Glomerular endothelial cell (primary cell): ENCODE results near the gene CYP11A1.

DNA sequence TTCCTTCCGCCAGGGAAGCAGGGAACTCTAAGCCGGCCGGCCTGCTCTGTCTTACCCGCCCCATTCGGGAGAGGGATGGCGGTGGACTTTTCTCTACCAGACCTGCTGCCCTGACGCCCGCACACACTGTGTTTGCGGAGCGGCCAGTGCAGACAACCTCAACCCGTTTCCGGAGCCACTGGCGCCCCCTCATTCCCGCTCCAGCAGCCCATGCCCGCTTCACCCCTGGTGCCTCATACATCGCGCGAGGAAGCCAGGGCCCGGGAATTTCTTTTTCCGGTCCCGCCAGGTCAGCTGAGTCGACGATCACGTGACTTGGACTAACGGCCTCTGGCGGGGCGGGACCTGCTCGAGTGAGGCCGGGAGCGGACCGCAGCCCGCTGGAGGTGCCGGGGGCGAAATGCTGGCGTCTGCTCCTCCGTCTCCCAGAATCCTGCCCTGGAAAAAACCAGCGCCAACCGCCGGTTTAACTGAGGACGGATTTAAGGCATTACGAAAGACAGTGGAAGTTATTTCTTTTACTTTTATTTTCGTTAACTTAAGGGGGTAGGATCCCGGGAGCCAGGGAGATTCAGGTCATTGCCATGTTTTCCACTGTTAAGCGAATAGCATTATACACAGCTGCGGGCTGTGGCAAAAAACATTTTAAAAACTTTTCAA is 17.7 kb upstream of the GOLGA6A start:
- RAMPAGE, long total RNA = no peak

DNA sequence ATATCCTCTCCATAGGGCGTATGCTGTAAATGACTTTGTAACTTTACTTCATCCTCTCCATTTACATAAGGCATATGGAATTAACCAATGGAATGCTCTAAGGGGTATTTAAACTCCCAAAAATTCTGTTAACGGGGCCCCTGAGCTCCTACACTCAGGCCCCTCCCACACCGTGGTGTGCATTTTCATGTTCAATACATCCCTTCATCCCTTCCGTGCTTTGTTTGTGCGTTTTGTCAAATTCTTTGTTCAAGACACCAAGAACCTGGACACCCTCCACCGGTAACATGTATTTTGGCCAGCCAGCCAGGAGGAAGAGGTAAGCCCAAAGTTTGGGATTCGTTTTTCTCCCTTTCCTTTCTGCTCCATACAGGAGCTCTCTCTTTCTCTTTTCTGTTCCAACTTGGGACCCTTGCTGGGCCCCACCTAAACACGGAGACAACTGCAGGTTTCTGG is 16.8 kb downstream of the CYP11A1 start:
- RAMPAGE, long total RNA = no peak

DNA sequence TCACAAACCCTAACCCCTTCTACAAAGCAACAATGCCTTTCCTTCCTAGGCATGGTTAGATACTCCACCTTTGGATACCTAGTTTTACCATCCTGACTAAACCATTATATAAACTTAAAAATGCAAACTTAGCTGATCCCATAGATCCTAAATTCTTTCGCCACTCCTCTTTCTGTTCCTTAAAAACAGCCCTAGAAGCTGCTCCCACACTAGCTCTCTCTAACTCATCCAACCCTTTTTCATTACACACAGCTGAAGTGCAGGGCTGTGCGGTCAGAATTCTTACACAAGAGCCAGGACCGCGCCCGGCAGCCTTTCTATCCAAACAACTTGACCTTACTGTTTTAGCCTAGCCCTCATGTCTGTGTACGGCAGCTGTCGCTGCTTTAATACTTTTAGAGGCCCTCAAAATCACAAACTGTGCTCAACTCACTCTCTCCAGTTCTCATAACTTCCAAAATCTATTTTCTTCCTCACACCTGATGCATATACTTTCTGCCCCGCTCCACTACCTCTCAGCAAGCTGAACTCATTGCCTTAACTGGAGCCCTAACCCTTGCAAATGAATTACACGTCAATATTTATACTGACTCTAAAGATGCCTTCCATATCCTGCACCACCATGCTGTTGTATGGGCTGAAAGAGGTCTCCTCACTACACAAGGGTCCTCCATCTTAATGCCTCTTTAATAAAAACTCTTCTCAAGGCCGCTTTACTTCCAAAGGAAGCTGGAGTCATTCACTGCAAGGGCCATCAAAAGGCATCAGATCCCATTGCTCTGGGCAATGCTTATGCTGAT is 9.8 kb downstream of the CYP11A1 start:
- RAMPAGE, long total RNA = no peak

- RAMPAGE, long total RNA = no peak
Measured at GRCh38 chr15:74365275-74365606, 2.2 kb downstream of the CYP11A1 start.

- RAMPAGE, long total RNA = no peak
Measured at GRCh38 chr15:74367385-74368264, at the start of gene CYP11A1. Gene CYP11A1 (minus strand): TSS chr15:74367646.

- RAMPAGE, long total RNA = no peak
Measured at GRCh38 chr15:74383630-74384570, 16.5 kb upstream of the CYP11A1 start.

DNA sequence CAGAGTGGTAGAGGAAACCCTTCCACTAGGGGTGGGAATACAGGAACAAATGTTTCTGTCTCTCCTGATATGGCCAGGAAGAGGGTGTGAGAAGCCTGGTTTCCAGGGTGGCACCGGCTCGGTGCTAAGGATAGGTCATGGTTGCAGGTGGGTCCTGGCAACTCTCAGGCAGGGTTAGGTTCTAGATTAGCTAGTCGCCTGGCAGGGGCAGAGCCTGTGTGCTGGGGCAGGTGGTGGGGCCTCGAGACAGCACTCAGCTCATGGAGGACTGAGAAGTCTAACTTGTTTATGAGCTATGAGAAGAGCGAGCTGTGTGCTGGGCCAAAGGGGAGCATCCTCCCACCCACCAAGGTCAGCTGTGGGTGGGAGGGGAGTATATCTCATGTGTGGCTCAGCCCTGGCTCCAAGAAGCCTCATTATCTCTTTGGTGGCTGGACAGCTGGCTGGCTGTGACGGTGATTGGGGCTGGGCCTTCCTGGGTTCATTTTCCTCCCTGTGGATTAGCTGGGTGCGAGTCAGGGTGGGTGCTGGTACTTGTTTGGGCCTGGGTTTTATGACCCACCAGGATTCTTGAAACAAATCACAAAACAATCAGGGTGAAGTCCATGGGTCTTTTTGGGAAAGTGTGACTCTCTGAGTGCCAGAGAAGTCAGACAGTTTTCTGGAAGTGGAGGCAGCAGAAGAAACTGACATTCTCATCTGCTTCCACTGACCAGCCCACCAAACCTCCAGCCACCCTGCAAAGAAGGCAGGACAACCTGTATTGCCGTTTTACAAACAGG is 9.8 kb downstream of the SEMA7A start:
- RAMPAGE, long total RNA = no peak

GRCh38 chr15:74597933-74599198 is 17.3 kb upstream of the CLK3 start:
- RAMPAGE, long total RNA = no peak

DNA sequence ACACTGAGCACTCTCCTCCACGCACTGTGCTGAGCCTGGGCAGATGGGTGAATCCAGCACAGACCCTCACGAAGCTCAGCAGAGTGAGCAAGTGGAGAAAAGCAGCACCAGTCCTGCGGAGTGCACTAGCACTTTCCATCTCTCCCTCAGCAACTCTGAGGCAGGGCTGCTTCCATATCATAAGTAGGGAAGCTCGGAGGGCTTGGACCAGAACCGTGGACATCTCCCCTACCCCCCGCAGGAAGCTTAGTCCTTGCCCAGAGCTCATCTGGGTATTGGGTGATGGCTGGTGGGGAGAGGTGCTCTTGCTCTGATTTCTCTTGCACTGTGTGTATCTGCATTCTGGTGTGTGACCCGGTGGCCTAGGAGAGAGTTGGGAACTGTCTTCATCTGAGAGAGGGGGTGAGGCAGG is 9.7 kb downstream of the CLK3 start:
- RAMPAGE, long total RNA = no peak

GRCh38 chr15:74779852-74780382 is 2.0 kb upstream of the CSK start:
- RAMPAGE, long total RNA = no peak

GRCh38 chr15:74783749-74784230 is 1.9 kb downstream of the CSK start:
- RAMPAGE, long total RNA = no peak

GRCh38 chr15:74807815-74808487 is 4.7 kb upstream of the LMAN1L start:
- RAMPAGE, long total RNA = no peak

GRCh38 chr15:74844200-74844787 is 1.3 kb upstream of the ULK3 start:
- RAMPAGE, long total RNA = no peak

DNA sequence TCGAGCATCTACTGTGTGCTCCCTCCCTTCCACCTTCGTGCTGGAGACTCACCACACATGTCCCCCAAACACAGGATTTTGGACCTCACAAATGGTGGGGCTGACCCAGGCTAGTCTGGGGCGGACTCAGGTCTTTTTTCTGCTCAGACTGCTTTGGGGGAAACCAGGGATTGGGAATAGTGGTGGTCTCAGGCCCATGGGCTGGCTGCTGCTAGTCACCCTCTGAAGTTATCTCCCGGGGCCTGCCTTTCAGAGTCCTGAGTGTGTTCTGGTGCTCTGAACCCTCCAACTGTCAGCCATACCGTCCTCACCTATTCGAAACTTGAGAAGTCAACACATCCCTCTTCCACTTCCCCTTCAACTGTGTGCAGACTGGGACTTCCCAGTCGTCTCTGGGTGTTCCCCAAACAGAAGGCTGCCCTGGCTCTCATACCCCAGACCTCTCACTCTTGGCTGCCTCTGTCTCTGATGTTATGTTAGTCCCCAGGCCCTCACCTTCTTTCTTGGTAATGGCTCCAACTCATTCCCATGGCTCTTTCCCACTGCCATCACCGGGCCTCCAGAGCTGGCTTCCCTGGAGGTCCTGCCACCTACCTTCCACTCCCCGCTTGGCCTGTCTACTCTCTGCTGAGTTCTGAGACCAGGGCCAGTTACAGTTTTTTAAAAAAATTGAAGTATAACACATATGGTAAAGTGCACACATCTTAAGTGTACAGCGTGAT is 46.1 kb downstream of the PPCDC start:
- RAMPAGE, long total RNA = no peak

DNA sequence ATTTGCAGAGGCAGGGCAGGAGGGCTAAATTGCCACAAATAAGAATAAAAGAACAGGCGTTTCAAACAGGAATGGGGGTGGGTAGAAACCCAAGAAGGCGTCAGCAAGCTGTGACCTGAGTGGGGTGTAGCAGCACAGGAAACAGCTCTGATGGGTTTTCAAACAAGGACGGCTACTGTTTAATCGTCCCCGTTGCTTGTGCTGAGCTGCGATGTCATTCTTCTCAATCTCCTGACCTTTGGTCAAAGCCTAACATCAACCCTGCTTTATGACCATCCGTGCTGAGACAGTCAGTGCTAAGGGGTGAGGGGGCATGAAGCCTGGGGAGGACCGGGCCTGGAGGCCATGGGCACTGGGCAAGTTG is 19.3 kb upstream of the C15orf39 start:
- RAMPAGE, long total RNA = no peak

- RAMPAGE, long total RNA = no peak
Measured at GRCh38 chr15:75200556-75201334, 937 bp upstream of the C15orf39 start.

DNA sequence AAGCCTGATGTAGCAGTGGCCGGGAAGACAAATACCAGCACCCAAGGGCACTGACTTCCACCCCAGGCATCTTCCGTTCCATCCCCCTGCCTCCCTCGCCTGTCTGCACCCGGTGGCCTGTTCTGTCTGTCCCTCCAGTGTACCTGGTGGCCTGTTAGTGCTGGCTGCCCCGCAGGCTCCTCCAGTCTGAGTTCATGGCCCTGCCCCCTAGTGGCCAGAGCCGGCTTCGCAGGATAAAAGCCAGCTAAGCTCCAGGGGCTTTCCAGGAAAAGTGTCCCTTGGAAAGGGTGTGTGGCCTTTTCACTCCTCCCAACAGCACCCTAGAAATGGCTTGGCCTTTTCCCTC is 16.5 kb downstream of the GOLGA6D start:
- RAMPAGE, long total RNA = no peak

DNA sequence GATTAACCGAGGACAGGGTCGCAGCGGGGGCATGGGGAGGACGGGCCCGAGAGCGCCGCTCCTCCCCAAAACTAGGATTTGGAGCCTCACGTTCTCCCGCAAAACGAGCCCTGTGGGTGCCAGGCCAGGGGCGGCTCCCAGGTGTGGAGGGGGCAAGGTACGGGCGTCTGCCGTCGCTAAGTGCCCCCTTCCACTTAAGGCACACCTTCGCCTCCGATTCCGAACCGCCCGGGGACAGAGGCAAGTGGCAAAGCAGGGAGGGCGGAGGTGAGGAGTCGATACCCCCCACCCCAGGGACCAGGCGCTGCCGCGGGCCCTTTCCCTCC is 884 bp downstream of the NEIL1 start:
- RAMPAGE, long total RNA = no peak

- RAMPAGE, long total RNA = no peak
Measured at GRCh38 chr15:75386076-75386399, 17.6 kb upstream of the MAN2C1 start.

GRCh38 chr15:75399903-75400402 is 31.5 kb upstream of the MAN2C1 start:
- RAMPAGE, long total RNA = no peak